ENCODE measurements around the genes LIN7C, FSHB, ARL14EP and DEPDC7.

GRCh38 chr11:26847412-26848135 is 125.7 kb upstream of the SLC5A12 start:
- RRBS = no CpG with 5 or more reads among the region's 4 CpGs

GRCh38 chr11:26964790-26965222 is 29.1 kb upstream of the FIBIN start:
- RRBS = no CpG with 5 or more reads among the region's 10 CpGs

GRCh38 chr11:27408338-27408793 is 45.4 kb upstream of the CCDC34 start:
- RRBS = no CpG with 5 or more reads among the region's 2 CpGs

DNA sequence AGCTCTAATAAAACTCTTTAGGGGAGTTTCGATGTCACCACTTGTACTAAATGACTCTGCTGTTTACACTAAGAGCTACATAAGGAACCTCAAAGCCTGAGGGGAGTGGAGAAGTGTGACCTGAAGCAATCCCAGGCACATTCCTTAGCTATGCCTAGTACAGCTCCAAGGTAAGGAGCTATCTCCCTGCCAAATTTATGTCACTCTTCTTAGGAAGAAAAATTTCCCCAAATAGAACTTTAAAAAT is 8.2 kb downstream of the LGR4 start:
- RRBS = no CpG with 5 or more reads among the region's 1 CpG

DNA sequence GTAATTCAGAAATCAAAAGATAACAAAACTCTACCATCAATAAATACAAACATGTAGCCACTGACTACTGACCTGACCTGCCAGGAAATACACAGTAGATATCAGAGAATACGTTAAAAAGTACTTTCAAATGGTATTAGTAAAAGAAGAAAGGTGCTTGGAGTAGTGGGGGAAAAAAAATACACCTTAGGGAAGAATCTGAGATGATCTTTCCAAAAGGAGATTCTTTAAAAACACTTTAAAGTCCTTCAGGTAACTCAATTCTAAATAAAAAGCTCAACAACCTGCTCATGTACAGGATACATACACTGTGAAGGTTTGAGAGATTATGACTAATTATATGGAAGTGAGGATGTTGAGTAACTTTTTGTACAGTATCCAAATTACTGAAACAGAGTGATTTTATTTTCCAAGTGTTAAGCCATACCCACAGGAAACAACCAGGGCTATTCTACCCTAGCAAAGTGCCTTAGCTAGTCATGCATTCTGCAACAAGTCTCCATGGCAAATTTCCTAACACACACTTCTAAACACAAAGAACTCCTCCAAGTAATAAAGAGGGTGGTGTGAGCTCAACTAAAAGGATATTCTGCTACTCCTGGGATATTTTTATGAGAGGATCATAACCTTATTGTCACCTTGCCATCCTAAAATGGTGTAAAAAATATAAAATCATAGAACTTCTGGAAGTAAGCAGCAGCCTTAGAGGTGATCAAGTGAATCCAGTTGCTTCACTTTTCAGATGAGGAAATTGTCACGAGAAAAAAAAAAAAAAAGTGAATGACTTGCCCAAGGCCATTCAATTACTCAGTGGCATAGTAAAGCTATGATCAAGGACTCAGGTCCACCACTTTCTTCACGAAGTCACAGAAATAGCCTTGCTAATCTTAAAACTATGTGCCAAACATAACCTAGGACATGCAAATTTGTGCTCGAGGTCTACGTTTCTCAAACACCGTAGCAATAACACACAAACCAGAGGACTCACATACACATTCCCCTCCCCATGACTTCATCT is 4.3 kb downstream of the LGR4 start:
- RRBS = no CpG with 5 or more reads among the region's 6 CpGs

DNA sequence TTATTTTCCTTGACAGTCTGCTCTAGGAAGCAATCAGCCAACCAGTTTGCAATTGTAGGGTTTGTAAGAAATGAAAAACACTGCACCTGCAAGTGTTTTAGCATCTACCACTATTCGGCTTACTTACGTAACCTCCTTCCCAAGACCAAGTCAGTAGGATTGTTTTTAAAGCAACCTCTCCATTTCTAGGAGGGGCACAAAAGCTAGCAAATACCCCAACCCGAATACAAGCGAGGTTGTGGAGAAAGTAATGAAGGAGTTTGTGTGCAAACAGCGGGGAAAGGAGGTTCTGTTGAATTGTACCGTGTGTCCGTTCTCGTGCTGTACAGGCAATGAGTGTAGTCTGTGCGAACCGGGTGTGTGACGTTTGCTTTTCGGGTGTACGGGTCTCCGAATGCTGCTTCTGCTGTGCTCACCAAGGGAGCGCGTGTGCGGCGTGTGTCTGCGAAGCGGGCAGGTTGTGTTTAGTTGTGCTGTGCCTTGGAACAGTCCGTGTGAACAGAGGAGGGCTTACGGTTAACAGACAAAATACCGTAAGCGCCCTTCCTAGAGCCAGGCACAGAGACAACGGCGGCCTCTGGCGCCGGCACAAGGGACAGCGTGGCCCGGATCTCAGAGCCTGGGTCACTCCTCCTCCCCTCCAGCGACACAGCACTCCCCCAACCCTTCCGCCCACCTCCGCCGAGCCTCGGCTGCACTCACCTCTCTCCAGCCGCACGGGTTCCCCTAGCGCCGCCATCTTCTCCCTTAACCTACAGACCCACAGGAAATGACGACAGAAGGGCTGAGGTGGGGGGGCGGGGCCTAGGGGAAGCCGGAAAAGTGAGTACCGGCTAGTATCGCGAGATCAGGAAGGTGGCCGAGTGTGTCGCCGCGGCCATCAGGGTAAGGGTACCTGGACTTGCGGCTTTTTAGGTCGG is at the start of gene LIN7C:
TSS of gene LIN7C (minus strand) at position 756 of the 920 bp plus-strand sequence.
- RRBS = no CpG with 5 or more reads among the region's 51 CpGs

GRCh38 chr11:29264293-29264836 is 752.5 kb downstream of the KCNA4 start:
- RRBS = no CpG with 5 or more reads among the region's 4 CpGs

DNA sequence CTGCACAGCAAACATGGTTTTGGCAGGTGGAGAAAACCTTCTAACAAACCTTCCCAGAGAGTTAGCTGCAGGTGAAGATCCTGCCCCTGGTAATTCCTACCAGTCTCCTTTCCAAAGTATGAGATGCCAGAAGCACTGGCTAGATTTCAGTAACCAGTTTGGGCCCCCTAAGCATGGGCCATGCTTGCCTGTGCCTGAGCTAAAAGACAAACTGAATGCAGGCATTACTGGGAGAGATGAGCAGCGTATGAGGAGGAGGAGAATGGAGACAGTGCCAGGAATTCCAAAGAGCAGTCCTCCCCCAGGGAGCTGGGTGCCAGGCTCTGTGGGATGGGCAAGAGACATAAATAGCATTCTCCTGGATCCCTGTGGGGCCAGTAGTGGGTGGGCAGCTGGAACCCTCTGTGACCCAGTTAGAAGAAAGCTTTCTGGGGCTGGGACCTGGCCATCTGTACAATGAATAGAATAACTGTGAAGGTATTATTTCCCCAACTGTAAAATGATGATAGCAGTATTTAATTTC is 235.6 kb downstream of the KCNA4 start:
- RRBS = no CpG with 5 or more reads among the region's 1 CpG

DNA sequence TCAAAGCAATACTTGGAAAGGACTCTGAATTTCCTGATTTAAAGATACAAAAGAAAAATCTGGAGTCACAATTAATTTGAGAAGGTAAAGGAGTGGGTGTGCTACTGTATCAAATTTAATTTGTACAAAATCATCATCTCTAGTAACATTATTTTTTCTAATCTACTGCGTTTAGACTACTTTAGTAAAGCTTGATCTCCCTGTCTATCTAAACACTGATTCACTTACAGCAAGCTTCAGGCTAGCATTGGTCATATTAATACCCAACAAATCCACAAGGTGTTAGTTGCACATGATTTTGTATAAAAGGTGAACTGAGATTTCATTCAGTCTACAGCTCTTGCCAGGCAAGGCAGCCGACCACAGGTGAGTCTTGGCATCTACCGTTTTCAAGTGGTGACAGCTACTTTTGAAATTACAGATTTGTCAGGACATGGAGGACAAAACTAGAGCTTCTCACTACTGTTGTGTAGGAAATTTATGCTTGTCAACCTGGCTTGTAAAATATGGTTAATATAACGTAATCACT is at the start of gene FSHB:
TSS of gene FSHB (plus strand) at position 332 of the 529 bp plus-strand sequence.
- RRBS = no CpG with 5 or more reads among the region's 4 CpGs

GRCh38 chr11:30322688-30323528 is at the start of gene ARL14EP:
TSS of gene ARL14EP (plus strand) at chr11:30323104.
- RRBS = 5% methylated on average over 12 of the region's 49 CpGs

DNA sequence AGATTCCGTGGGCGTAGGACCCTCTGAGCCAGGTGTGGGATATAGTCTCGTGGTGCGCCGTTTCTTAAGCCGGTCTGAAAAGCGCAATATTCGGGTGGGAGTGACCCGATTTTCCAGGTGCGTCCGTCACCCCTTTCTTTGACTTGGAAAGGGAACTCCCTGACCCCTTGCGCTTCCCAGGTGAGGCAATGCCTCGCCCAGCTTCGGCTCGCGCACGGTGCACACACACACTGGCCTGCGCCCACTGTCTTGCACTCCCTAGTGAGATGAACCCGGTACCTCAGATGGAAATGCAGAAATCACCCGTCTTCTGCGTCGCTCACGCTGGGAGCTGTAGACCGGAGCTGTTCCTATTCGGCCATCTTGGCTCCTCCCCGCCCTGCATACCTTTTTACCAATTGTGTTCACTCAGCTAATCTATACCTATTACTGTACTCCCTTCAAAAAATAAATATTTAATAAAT is 48.2 kb downstream of the DCDC1 start:
- RRBS = no CpG with 5 or more reads among the region's 26 CpGs

- RRBS = no CpG with 5 or more reads among the region's 5 CpGs
Observed at GRCh38 chr11:31477666-31478305, 31.6 kb downstream of the IMMP1L start.

- RRBS = no CpG with 5 or more reads among the region's 3 CpGs
Observed at GRCh38 chr11:32152709-32153162, 61.9 kb downstream of the RCN1 start.

GRCh38 chr11:32396213-32396930 is 39.0 kb downstream of the WT1 start:
- RRBS = no CpG with 5 or more reads among the region's 9 CpGs

DNA sequence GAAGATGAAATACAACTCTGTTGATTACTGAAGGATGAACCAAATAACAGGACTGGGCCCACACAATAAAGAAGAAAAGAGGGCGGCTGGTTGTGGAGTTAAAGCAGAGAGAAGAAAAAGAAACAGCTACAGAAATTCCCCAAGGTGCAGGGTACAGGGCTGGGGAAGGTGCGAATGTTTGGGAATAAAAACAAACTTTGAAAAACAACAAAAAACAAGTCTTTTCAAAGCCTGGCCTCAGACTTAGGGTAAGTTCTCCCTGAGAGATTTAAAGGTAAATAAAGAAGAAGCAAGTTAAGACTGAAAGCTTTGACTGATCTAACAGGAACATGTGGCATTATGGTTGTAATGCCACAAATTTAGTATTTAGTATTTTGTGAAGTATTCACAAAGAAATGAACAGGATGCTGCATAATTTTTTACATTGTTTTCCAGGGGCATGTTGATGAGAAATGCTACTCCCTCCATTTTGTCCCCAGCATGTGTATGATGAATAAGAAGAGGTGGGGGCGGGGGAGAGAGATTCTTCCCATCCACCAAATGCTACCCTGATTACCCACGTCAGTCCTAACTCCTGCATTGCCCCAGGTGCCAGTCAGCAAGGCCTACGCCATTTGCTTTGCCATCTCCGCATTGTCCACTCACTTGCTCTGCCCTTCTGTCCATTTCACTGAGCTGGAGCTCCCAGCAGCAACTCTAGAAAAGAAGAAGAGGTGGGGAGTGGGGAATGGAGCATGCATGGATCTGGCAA is 19.3 kb downstream of the WT1 start:
- RRBS = no CpG with 5 or more reads among the region's 6 CpGs

- RRBS = no CpG with 5 or more reads among the region's 46 CpGs
Observed at GRCh38 chr11:32433498-32434293, 1.6 kb downstream of the WT1 start.

DNA sequence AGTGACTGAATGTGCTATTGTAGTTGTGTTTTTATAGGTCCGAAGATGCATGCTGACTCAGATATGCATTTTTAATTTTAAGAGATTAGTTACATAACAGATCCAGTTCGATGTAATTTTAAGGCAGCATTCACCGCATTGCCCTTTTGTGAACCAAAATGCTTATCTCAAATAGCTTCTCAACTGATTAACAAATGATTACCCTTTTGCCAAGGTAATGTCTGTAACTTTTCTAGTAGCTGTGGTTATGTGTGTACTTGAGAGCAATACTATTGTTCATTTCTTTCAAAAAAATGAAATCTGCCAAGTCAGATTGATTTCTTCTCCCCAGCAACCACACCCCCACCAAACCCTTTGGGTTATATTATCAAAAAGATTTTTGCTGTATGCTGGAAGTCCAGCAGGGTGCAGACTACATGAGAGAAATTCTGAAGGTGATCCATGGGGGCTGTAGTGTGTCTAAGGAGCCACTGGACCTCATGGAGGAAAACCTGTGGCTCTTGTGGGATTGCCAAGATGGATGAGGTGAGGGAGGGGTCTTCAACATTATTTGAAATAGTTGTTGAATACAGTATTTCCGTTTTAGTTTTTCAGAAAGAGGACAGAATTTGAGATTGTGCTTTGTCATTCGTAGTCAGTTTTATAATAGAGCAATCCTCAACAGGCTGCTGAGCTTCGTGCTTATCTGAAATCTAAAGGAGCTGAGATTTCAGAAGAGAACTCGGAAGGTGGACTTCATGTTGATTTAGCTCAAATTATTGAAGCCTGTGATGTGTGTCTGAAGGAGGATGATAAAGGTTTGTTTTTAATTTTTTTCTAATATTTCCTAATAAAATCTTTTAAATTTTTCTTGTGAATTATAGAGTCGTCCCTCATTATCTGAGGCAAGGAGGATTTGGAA is 3.0 kb downstream of the EIF3M start:
- RRBS = no CpG with 5 or more reads among the region's 8 CpGs

DNA sequence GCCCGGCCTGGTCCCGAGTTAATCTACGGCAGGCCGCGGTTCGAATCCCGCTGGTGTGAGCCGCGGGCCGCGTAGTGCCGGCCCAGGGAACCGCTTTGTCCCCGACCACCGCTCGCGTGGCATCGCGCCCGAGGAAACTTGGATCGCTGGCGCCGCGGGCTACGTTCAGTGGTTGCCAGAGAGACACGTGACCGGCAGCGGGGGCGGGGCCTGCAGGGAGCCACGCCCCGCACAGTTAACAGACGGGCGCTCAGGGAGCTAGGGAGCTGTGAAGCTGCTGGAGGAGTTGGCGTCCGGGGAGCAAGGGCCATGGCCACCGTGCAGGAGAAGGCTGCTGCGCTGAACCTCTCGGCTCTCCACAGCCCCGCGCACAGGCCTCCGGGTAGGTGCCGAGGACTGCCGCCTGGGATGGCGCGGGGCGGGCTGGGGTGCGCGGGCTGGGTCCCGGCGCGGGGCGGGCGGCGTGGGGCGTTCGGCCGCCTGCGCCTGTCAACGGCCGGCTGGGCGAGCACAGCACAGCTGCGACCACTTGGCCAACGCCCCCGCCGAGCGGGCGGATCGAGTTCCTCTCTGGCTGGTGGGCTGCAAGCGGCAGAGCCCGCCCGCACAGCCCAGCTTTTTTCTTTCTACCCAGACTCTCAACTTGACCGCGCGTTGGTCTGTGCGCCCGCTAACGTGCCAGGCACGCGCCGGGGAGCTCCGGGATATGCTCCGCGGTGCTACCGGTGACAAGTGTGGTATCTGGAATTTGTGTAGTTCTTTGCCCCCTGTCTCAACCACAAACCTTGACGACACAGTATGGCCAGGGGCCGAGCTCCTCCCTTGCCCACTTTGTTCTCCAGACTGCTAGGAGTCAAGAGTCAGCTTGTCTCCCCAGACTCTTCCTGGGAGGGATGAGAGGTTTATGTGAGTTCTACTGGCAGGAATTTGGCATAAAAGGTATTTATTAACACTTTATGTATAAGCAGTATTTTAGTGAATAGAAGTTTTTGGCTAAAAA is at the start of gene DEPDC7:
TSS of gene DEPDC7 (plus strand) at position 232 of the 1,000 bp plus-strand sequence.
- RRBS = 8% methylated on average over 43 of the region's 86 CpGs

- RRBS = no CpG with 5 or more reads among the region's 4 CpGs
Observed at GRCh38 chr11:33128547-33129231, 32.6 kb downstream of the CSTF3 start.

- RRBS = no CpG with 5 or more reads among the region's 3 CpGs
Observed at GRCh38 chr11:33138144-33138842, 23.0 kb downstream of the CSTF3 start.